HTERT-HM (cell line): ENCODE measurements around the gene PNPLA2.

DNA sequence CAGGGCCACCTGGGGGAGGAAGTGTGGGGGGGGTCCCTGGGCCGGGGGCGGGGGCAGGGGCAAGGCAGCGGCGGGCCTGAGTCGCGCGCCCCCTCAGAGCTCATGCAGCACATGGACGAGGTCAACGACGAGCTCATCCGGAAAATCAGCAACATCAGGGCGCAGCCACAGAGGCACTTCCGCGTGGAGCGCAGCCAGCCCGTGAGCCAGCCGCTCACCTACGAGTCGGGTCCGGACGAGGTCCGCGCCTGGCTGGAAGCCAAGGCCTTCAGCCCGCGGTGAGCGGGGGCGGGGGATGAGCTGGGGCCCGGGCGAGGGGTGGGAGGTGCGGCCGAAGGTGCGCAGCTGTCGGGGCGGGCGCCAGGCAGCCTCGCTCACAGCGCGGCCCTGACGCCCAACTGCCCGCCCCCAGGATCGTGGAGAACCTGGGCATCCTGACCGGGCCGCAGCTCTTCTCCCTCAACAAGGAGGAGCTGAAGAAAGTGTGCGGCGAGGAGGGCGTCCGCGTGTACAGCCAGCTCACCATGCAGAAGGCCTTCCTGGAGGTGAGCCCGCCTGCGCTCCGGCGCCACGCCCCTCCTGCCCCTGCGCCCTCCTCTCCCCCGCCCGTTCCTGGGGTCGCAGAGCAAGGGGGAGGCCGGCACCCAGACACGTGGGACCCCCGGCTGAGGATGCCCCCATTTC is 20.3 kb downstream of the EPS8L2 start:
- RRBS, result 26% methylated on average over 33 of the region's 60 CpGs

DNA sequence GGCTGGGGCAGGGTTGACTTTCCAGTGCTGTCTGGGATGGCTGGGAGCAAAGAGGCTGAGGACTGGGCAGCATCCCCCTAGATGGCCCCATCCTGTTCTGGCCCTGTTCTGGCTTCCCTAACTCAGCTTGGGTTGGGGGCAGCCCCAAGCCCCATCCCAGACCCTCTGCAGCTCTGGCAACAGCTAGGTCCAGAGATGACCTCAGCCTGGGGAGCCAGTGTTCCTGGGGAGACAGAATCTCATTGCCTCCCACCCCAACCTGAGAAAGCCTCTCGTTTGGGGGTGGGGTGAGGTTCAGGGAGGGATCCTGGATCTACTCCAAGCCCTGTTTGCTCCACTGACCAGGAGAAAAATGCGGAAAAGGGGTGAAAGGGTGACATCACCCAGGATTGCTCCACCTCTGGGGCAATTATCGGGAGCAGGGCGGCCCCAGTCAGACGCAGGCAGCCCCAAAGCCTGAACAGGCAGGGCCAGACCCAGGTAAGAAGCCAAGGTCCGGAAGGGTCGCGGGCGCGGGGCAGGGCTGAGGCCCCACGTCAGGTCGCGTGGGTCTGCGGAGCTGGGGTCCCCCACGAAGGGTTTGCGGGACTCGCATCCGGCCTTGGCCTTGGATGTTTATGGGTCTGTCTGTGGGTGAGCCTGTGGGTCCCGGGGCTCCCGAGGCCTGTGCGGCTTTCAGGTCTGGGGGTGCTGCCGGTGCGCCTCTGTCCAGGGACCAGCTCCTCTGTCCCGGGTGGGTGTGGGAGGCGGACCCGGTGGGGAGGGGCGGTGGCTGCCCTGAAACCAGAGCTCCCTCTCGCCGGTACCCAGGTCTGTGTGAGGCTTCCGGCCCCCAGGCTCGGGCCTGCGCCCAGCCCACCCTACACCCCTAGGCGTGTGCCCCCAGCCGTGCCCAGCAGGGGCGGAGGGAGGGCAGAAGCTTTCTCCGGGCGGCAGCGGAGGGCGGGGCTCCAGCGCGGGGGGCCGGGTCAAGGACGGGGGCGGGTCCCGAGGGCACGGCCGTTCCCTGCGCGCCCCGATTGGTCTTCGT is at the start of gene PNPLA2:
Gene PNPLA2 (plus strand): TSS at position 436 of the 1,030 bp plus-strand sequence.
- RRBS, result 2% methylated on average over 38 of the region's 51 CpGs

DNA sequence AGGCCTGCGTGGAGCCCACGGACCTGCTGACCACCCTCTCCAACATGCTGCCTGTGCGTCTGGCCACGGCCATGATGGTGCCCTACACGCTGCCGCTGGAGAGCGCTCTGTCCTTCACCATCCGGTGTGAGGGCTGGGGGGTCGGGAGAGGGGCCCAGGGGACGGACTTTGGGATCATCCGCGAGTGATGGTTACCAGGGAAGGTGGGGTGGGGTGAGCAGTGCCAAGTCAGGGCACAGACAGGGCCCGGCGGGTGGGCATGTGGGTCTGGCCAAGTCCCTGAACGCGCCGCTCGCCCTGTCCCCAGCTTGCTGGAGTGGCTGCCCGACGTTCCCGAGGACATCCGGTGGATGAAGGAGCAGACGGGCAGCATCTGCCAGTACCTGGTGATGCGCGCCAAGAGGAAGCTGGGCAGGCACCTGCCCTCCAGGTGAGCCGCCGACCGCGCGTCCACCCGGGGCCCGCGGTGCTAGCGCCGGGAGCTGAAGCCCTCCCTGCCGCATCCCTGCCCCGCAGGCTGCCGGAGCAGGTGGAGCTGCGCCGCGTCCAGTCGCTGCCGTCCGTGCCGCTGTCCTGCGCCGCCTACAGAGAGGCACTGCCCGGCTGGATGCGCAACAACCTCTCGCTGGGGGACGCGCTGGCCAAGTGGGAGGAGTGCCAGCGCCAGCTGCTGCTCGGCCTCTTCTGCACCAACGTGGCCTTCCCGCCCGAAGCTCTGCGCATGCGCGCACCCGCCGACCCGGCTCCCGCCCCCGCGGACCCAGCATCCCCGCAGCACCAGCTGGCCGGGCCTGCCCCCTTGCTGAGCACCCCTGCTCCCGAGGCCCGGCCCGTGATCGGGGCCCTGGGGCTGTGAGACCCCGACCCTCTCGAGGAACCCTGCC is 3.5 kb upstream of the CRACR2B start:
- RRBS, result 86% methylated on average over 33 of the region's 74 CpGs

- RRBS, result no CpG with 5 or more reads among the region's 10 CpGs
Measured at GRCh38 chr11:828474-828859, 748 bp downstream of the CRACR2B start.

DNA sequence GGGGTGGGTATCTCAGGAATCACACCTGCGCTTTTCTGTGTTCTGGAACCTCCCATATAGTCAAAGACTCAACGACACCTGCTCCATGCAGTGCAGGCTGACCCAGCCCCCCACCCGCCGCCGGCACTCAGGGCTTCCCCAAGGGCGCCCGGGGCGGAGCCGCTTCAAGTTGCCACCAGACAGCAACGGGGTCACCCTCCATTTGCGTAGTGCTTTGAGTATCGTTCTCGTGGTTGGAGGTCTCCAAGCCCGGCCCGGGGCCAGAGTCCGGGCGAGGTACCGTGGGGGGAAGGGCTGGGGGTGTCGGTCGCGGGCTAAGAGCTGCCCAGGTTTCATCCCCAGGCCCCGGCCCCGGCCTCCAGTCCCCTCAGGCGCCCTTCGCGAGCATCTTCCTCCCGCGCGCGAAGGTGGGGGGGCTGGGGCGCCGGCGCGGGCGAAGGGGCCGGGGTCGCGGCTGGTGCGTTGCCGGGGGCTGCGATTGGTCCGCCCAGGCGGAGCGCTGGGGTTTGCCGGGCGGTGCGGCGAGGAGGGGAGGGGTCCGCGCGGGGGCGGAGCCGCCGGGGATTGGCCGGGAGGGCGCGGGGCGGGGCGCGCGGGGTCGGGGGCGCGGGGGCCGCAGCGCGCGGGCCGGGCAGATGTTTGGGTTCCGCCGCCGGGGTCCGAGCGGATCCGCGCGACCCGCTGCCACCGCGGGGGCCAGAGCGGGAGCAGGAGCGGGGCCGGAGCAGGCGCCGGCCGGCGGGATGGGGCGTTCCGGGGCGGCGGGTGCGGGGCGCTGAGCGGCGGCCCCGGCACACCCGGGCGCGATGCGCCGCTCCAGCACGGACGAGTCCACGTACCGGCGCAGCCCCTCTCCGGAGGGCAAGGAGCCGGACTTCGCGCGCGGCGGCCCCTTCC is 6.8 kb downstream of the TSPAN4 start:
- RRBS, result 30% methylated on average over 75 of the region's 113 CpGs

DNA sequence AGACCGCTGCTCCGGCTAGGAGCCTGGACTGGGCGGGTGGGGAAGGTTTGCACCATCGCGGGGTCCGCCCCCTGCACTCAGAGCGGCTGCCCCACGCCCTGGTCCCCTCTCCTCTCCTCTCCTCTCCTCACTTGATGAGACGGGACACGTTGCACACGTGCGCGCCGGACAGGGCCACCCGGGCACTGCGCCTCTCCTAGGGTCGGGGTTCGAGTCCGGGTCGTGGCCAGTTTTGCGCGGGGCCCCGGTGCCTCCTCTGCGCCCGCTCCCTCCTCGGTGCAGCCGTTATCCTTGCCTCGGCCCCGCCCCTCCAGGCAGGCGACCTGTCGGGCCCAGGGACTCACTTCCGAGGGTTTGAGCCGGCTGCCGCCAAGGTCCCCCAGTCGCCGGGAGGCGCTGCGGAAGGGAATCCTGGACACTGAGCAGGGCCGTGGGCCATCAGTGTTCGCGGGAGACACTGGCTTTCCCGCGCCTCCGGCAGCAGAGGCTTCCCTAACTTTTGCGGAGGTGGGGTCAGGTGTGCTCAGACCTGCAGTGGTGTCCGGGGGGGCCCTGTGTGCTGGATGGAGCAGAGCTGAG is 7.9 kb downstream of the TSPAN4 start:
- RRBS, result 67% methylated on average over 18 of the region's 46 CpGs

DNA sequence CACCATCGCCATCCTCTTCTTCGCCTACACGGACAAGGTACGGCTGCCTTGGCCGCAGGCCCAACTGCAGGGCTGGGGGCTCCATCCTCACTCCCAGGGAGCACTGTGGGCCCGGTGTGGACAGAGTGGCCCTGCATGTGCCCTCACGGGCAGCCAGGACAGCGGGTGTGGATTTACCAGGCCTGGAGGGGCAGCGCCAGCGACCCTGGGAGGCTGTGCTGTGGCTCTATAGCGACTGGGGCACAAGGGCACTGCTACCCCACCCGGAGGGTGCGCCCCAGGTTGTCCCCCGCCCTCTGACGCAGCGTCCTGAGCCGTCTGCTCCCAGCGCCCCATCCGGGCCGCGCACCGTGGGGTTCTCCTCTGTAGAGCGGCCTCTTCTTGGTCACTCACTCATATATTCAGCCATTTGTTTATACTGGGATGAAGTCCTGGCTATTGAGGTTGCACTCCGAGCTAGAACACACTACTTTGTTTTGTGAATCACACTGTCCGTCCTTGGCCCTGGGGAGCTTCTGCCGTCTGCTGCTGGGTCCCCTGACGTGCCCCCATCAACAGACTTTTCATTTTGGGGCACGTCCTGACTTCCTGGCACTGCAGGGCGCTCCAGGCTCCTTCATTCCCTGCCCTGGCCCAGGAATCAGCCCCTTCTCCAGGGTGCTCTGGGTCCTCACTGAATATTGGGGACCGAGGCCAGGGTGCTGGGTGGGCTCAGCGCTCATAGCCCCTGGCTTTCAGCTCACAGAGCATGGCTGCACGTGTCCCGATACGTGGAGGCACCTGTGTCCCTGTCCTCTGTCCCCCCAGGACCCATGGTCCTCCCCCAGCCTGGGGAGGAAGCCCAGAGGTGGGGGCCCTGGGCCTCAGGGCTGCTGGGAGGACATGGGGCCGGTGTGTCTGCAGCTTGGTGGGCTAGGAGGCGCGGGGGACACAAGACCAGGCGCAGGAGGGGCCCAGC is 22.1 kb downstream of the TSPAN4 start:
- RRBS, result 94% methylated on average over 11 of the region's 38 CpGs

- RRBS, result no CpG with 5 or more reads among the region's 23 CpGs
Measured at GRCh38 chr11:932929-933784, 7.5 kb downstream of the AP2A2 start.

DNA sequence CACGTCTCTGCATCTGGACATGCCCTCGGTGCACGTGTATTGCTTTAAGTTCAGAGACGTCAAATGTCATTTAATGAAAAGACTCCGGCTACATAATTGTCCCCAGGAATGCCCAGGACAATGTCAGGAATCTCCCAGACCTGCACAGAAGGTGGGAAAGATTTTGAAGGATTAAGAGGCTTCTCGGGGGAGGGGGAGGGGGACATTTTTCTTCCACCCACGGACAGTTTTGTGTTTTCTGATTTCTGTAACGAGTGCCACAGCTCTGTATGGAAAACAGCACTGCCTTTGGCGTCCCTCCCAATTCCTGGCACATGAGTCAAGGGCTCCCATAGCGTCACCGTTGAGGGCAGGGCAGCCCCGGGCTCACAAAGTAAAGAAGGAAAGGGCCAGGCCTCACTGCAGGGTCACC is 24.2 kb upstream of the MUC6 start:
- RRBS, result no CpG with 5 or more reads among the region's 12 CpGs

GRCh38 chr11:1207438-1207951 is 15.4 kb upstream of the MUC5B start:
- RRBS, result 44% methylated on average over 14 of the region's 25 CpGs

DNA sequence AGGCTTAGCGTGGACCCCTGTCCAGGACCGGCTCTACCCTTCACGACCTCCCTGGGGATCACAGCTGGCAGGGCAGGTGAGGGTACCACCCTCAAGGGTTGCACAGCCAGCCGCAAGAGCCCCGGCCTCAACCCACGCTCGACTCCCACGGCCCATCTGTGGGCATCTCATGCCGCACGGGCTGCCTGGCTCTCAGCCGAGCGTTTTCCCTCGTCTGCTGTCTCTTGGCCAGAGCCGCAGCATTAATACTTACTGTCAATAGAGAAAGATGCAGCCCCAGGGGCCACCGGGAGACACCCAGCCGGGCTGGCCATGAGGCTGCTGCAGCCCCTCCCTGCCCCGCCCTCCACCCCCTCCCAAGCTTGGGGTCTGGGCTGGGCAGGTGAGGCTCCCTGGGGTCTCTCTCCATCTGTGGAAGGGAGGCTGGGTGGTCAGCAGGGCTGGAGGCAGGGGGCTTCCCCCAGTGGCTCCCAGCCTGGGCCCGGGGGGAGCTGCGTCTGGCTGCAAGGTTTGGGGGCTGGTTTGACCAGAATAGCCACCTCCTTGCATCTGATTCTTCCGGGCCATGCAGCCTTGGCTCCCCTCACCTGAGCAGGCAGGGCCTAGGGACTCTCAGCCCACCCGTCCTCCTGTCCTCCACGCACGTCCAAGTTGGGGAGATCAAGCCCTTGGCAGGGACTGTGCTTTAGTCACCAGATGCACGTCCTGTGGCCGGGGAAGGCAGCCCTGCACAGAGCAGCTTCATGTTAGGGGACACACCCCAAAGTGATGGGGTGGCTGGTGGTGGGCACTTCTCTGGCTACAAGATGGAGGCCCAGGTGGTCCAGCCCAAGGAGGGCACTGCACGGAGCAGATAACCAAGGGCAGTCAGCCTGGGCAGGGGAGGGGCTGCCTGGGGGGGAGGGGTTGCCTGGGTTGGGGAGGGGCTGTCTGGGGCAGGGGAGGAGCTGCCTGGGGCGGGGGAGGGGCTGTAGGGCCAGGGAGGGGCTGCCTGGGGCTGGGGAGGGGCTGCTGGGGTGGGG is 1.0 kb downstream of the MUC5B start:
- RRBS, result 19% methylated on average over 7 of the region's 27 CpGs

GRCh38 chr11:1297422-1298663 is 11.6 kb downstream of the TOLLIP start:
- RRBS, result no CpG with 5 or more reads among the region's 44 CpGs

- RRBS, result no CpG with 5 or more reads among the region's 9 CpGs
Measured at GRCh38 chr11:1305121-1305335, 4.4 kb downstream of the TOLLIP start.

GRCh38 chr11:1305376-1305893 is 4.0 kb downstream of the TOLLIP start:
- RRBS, result no CpG with 5 or more reads among the region's 19 CpGs

GRCh38 chr11:1307215-1307752 is 2.1 kb downstream of the TOLLIP start:
- RRBS, result no CpG with 5 or more reads among the region's 15 CpGs

- RRBS, result 9% methylated on average over 3 of the region's 20 CpGs
Measured at GRCh38 chr11:1358066-1358765, 31.5 kb upstream of the BRSK2 start.

- RRBS, result 93% methylated on average over 2 of the region's 8 CpGs
Measured at GRCh38 chr11:1472742-1473131, 13.8 kb downstream of the MOB2 start.

GRCh38 chr11:1512388-1512587 is 25.7 kb upstream of the MOB2 start:
- RRBS, result no CpG with 5 or more reads among the region's 3 CpGs

GRCh38 chr11:1514434-1515150 is 28.0 kb upstream of the MOB2 start:
- RRBS, result no CpG with 5 or more reads among the region's 30 CpGs

DNA sequence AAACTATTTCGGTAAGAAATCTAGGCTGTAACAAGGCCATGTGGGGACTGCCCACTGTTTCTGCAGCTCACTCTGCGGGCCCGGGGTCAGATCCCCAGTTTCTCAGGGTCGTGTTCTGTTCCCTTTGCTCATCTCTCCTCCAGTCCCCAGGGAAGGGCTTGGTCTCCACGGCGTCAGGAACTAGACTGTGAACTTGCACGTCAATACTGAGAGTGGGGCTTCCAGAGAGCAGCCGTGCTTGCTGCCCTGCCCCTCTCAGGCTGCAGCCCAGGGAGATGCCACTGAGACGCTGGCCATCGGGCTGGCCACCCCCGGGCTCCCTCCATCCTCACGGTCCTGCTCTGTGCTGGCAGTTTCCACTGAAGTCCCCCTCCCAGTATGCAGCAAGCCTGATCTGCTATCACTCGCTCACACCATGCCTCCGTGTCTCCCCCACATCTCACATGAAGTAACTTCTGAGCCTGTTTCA is 33.7 kb upstream of the MOB2 start:
- RRBS, result no CpG with 5 or more reads among the region's 14 CpGs